Jejunum (tissue), 1 donor: ENCODE measurements around a stretch of chr13.

DNA sequence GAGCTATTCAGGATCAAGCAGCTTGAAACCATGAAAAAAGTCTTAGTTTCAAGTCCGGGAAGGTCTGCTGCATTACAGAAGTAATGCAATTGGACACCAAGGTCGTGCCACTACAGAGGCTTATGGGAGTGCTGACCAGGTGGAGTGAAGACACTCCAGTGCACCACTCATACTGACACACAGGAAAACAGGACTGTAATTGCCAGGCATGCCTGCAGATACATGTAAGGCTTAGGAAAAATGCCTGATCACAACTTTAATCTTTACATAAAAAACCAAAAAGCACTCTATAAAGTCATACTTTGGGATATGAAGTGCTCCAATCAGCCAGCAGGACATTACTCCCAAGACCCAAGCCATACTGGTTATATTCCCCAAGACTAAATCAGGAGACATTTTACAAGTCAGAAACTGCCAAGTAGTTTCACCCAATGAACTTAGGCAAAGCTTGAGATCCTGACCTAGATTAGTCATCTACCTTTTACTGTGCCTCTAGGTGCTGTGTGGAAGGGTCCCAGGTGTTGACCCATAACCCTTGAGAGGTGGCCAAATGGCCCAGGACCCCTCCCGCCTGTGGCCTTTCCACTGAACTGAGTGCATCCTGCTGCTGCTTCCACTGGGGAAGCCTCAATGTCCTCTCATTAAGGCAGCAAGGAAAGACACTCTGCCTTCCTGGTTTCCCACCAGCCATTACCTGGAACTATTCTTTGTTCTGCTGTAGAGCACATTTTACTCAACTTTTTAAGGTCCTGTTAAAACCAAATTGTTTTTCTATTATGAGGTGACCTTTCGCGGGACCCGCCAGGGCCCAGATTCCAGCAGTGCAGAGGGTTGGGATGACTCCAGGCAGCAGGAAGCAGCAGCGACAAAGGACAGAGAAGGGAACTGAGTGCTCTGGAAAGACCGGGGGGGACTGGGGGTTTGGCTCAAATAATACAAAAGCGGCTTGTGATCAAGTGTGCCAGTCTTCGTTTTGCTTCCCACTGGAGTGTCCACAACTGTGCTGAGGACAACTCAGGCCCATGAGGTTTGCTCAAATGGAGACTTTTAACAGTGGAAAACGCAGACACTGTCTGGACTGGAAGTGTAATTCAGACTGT, 27.3 kb downstream of the ANKRD10 start:
- PRO-cap, result no peak

GRCh38 chr13:110889583-110890079, 25.2 kb downstream of the ANKRD10 start:
- PRO-cap, result no peak

GRCh38 chr13:110908397-110909000, 6.4 kb downstream of the ANKRD10 start:
- PRO-cap, result no peak

- PRO-cap, result no peak
Measured at GRCh38 chr13:110954877-110955613, 40.2 kb upstream of the ANKRD10 start.

DNA sequence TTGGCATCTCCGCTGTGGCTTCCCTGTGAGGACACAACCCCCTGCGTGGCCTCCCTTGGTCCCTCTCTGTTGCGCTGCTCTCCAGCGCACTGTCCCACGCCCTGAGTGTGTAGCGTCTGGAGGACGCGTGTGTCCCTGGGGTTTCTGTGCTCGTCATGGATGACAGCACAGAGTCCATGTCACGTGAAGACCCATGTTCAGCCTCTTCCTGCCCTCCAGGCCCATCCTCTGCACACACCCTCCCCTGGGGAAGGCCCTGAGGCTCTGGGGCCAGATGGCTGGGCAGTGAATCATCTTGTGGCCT, 71.6 kb upstream of the ARHGEF7 start:
- PRO-cap, result no peak

- PRO-cap, result no peak
Measured at GRCh38 chr13:111114896-111115040, 342 bp upstream of the ARHGEF7 start.

- PRO-cap, result no peak
Measured at GRCh38 chr13:111152632-111153064, 37.5 kb downstream of the ARHGEF7 start.

DNA sequence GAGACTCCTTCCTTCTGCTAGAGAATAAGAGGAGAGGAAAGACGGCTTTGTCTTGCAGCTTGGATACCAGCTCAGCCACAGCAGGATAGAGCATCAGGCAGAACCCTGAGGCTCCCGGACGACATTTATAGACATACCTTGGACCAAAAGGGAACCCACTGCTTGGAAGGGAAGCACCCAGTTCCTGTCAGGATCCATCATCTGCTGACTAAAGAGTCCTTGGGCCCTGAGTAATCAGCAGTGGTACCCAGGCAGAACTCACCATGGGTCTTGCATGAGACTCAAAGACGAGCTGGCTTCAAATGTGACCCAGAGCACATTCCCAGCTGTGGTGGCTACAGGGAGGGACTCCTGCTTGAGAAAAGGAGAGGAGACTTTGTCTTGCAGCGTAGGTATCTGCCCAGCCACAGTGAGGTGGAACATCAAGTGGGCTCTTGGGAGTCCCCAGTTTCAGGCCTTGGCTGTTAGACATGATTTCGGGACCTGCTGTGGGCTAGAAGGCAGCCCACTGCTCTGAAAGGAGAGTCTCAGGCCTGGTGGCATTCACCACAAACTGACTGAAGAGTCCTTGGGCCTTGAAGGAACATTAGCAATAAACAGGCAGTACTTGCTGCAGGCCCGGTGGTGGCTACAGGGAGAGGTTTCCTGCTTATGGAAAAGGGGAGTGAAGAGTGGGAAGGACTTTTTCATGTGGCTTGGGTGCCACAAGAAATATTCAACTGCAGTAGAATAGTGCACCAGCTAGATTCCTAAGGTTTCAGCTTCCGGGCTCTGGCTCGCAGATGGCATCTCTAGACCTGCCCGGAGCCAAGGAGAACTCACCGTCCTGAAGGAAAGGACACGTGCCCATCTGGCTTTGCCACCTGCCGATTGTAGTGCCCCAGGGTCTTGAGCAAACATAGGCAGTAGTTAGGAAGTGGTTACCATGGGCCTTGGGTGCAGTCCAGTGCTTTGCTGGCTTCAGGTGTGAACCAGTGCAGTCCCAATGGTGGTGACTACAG, 61.8 kb upstream of the TEX29 start:
- PRO-cap, result no peak

- PRO-cap, result no peak
Measured at GRCh38 chr13:112056266-112057091, 10.5 kb upstream of the SOX1 start.

DNA sequence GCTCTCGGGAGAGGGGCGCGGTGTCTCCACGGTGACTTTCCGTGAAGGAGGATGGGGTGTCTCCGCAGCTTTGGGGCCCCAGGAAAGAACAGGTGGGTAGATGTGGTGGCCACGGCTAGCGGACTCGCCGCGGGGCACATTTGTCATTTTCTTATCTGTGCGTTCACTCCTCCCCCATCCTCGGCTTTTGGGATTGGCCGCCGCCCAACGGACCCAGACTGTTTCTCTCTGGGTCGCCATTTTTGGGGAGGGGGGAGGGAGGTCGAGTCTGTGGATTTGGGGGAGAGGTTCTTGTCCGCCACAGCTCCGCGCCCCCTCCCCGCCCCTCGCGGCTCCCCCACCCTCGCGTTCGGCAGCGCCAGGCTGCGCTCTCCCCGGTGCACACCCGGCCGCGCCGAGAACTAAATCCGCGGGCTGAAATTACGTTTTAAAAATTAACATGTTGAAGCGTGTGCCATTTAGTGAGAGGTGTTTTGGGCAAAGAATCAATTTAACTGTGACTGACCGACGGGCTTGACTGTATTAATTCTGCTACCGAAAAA, 9.8 kb upstream of the SOX1 start:
- PRO-cap, result no peak

GRCh38 chr13:112067748-112068342, 896 bp downstream of the SOX1 start:
- PRO-cap, result no peak

DNA sequence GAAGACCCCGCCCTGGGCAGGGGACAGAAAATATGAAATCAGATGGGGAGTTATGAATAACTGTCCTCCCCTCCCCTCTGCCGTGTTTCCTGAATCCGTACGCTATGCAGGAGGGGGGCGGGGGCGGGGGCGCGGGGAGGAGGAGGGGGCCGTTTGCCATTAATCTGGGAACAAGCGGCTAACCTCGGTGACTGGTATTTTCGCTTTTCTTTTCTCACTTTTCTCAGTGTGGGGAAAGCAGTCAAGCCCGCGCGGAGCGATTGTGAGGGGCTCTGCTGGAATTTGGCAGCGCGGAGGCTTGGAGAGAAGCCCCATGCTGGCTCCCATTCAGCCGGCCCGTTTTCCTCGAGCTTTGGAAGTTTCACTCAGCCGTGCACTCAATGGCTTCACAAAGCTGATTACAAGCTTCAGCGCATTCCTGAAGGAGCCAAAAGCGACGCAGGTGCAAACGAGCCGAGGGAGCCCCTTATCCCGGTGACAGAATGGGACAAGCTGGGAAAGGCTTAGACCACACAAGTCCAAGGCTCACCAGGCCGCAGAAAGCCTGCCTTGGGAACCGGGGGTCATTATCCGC, 36.9 kb downstream of the SOX1 start:
- PRO-cap, result no peak

GRCh38 chr13:112644079-112644278, 45.9 kb upstream of the ATP11A start:
- PRO-cap, result no peak

DNA sequence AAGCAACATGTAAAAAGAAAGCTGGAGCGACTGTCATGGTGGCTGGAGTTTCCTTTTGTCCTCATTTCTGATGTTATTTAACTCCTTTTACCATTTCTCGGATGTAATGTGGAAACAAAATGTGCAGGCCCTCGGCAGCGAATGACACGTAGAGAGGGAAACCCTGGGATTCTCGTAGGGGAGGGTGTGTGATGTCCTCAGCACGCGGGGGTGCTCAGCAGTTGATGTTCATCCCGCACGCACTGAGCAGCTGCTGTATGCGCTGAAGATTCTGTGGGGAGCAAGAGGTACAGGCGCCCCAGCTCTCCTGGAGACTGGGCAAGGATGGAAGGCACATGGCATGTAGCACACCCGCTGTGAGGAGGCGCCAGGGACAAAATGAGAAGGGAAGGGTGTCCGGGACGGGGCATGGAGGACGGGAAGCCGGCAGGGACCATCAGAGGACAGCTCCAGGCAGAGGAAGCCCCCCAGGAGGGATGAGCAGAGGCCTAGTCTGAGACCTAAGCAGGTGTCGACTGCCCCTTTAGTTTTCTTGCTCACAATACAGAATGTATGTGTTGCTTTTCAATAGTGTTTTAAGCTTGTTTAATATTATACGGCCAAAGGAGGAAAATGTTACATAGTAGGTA, 15.4 kb downstream of the ATP11A start:
- PRO-cap, result no peak

- PRO-cap, result no peak
Measured at GRCh38 chr13:112719997-112720662, 30.3 kb downstream of the ATP11A start.

DNA sequence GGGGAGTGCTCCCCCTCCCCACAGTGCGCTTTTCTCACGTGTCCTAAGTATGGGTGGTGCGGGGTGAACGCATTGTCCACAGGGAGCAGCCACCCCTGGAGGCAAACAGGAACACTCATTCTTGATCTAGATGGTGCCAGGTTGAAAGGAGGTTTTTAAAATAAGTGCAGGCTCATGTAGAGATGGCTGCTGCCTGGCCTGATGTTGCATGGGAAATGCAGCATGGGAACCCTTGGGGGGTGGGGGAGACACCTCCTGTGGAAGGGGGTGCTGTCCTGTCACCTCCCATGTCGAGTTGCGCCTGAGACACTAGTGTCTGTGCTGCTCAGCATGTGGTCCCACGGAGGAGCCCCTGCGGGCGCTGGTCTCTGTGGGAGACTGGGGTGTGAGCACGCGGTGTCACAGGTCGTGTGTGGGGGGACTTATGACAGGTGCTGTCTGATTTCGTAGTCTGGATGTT, 52.2 kb downstream of the ATP11A start:
- PRO-cap, result no peak

GRCh38 chr13:112768613-112769225, 78.9 kb downstream of the ATP11A start:
- PRO-cap, result no peak

- PRO-cap, result no peak
Measured at GRCh38 chr13:112814762-112815369, 125.0 kb downstream of the ATP11A start.

- PRO-cap, result no peak
Measured at GRCh38 chr13:112884968-112885514, 84.0 kb upstream of the MCF2L start.

DNA sequence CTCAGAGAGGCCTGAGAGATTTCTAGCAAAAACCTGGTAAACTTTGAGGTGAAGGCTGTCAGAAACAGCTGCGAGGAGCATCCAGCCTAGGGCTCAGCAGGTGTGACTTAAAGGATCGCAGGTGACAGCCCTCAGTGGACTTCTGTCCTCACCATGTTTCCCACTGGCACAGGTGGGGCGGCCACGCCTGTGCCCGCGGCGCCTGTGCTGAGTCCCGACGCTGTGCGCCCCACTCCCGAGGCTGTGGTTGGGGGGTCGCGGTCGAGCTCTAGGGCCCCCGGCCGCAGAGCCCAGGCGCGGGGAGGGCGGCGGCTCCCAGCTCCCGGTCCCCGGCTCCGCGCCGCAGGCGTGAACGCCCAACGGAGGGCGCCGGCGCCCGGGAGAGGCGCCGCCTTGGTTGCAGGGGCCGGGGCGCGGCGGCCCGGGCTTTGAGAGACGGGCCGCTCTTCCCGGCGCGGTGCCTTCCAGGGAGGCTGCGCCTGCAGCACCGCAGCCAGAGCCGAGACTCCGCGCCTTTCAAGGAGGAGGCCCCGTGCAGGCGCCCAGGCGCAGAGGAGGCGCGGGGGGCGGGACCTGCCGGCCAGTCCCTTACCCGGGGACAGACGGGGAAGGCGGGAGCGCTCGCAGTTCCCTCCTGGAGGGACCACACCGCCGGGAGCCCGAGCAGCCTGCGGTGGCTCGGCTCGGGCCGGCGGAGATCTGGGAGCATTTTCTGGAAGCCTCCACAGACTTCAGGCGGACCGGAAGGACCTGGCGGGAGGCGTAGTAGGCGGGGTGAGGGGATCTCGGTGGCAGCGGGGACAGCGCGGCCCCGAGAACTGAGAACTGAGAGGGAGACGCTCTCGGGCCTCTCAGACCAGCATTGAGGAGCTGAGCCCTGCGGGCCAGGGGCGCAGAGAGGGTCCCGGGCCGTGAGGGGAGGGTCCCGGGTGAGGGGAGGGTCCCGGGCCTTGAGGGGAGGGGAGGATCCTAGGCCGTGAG, 25.7 kb upstream of the MCF2L start:
- PRO-cap, result bidirectional peak, plus-strand start at position 583 of the sequence, minus-strand start at position 517 of the sequence; bidirectional peak, plus-strand start at position 821 of the sequence, minus-strand start at position 701 of the sequence